Measurements from ENCODE around the gene KCNA5.

GRCh38 chr12:5043452-5044243 is at the start of gene KCNA5:
KCNA5 (plus strand) TSS chr12:5043879.
- RRBS, result 4% methylated on average over 19 of the region's 52 CpGs

- RRBS, result no CpG with 5 or more reads among the region's 10 CpGs
Observed at GRCh38 chr12:5046982-5047720, 3.5 kb downstream of the KCNA5 start.

DNA sequence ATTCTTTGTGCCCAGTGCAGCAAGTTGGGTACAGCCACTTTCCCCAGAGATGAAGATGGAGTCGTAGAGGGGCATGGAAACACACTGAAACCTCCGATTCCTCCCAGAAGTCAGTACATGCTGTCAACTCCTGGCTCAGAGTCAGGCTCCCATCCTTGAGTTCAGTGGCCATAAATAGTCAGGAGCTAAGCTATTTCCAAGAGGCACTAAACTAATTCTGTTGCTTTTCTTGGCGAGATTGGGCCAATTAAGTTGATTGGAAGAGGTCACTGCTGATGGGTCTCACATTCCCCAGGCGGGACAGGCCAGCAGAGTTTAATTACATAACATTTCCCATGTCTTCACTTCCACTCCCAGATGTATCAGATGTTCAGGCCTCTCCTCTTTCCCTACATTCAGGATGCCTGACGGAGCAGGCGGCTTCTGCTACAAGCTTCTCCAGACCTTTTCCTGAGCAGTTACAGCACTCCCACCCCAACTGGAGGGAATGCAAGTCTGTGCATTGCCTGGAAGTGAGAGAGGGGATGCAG is 5.2 kb downstream of the NTF3 start:
- RRBS, result no CpG with 5 or more reads among the region's 6 CpGs

GRCh38 chr12:5437633-5438180 is 5.8 kb downstream of the NTF3 start:
- RRBS, result no CpG with 5 or more reads among the region's 11 CpGs

DNA sequence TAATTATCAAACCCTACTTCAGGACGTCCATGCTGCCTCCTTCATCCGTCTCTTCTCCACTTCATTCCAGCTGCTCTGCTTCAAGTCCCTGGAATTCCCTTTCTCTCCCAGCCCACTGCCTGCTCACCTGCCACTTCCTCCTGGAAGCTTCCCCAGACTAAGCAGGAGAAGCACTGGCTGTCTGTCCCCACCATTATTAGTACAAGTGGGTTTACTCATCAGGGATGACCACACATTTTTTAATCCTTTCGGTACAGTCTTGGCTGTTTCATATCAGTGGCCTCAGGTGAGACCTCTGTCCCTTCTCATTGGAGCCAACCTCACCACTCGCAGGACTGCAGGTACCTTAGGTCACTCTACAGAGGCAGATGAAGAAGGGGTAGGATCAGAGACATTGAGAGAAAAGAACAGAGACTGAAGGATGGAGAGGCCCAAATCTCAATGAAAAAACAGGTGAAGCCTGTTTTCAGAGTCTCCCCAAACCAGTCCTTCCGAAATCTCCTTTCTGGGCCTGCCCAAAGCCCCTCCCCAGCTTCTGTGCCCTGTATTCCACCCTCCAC is 18.0 kb downstream of the ANO2 start:
- RRBS, result no CpG with 5 or more reads among the region's 5 CpGs

DNA sequence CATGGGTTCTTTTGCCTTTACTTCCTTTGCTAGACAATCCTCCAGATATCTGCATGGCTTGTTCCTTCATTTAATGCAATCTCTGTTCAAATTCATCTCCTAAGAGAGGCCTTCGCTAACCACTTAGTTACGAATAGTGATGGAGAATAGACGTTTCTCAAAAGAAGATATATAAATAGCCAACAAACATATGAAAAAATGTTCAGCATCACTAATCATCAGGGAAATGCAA is 2.5 kb downstream of the ANO2 start:
- RRBS, result no CpG with 5 or more reads among the region's 3 CpGs

GRCh38 chr12:5967874-5968409 is 22.9 kb upstream of the ANO2 start:
- RRBS, result no CpG with 5 or more reads among the region's 14 CpGs

- RRBS, result no CpG with 5 or more reads among the region's 33 CpGs
Observed at GRCh38 chr12:6056254-6056906, 68.1 kb downstream of the VWF start.

GRCh38 chr12:6120807-6121587 is 3.5 kb downstream of the VWF start:
- RRBS, result 59% methylated on average over 3 of the region's 20 CpGs

GRCh38 chr12:6140892-6141455 is 16.5 kb upstream of the VWF start:
- RRBS, result no CpG with 5 or more reads among the region's 6 CpGs

GRCh38 chr12:6154876-6155439 is 30.5 kb upstream of the VWF start:
- RRBS, result no CpG with 5 or more reads among the region's 14 CpGs

DNA sequence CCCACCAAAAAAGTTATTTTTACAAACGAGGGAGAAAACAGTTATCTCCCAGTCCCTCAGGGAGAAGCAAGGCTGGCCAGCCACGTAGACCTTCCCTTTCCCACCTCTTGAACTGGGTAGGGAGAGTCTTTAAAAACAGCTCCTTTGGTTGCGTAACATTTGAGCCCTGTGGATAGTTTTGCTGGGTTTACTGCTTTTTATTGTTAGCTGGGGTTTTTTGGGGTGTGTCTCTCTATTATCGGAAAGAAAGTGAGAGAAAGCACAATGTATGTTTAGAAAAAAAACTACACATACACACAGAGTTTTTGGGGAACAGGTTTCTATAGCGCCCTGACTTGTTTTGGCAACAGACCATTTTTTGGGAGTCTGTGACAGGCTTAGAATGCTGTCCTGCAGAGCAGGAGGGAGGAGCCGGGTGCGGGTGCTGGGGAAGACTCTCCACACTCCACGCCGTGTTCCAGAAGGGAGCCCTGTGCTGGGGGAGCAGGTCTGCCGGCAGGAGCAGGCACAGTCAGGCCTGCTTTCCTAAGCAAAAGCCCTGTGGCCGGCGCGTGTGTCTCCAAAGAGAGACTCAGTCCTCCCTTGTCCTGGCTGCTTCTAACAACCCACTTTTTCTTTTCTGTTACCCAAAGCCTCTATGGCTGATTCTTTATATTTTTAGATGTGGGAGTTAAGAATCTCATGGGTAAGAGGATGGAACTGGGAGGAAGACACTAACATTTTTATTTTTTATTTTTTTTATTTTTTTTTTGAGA is 26.4 kb downstream of the CD9 start:
- RRBS, result 9% methylated on average over 4 of the region's 13 CpGs

- RRBS, result no CpG with 5 or more reads among the region's 4 CpGs
Observed at GRCh38 chr12:6277161-6277525, 33.3 kb upstream of the PLEKHG6 start.

DNA sequence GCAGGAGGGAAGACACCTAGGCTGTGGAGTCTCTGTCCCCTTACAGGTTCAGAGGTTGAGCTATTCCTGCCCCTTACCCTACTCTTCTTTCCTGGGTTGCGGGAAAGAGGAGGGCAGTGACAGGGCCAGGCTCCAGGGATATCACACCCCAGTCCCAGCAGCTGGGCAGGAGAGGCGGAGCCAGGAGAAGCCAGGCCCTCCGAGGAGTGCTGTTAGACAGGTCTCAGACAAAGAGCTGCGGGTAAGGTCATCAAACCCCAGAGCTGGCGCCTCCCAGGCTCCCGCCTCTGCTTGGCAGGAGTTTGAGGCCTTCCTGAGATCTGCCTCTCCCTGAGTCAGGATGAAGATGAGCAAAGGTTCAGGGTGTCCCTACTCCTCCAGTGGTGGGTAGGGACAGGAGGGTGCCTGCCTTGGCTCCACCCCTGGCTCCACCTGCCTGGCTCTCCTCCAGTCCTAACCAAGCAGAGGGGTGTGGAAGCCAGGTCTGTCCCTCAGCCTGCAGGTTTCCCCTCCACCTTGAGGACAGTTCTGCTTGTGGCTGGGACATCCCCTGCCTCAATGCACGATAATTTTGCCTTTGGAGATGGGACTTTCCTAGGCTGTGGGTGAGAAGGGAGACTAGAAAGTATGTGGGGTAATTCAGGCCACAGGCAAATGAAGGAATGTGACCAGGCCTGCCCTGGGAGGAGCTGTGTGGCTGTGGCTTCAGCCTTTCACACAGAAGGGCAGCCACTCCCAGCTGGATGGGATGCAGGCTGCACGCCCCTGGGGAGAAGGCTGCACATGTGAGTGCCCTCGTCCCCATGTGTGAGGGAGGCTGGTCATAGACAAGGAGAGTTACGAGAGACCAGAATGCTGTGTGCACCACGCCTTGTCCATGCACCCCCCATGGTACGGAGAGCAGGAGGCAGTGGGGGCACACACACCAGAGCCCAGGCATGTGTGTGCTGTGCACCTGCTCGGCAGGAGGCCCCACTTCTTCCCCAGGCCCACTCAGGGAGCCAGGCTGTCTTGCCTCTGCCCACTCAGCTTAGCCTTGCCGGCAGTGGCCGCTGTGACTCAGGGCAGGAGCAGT is 2.3 kb downstream of the PLEKHG6 start:
- RRBS, result no CpG with 5 or more reads among the region's 15 CpGs

DNA sequence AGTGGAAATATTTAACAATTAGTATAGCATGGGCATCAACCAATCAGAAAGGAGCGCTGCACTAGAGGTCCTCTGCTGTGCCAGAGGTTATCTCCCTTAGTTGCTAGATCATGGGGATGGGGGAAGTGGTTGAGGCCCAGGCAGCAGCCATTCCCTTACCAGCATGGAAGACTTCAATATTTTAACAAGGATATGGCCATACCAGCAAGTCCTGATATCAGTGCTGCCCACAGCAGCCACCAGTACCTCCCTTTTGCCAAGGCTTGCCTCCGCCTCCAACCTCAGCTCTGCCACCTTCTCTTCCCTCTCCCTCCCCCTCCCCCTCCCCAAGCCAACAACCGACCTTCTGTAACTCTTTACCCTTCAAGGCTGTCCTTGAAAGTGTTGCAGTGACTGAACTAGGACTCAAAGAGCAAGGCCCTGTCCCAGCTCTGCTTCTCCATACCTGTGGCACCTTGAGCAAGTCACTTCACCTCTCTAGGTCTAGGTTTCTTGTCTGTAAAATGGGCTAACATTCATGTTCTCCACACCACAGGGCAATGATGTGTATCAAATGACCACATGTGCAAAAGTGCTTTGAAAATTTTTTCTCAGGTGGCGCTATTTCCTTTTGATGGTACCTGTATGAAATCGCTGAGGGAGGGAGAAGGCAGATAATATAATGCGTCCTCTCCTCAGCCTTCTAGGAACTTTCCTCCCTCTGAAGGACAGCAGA is 14.5 kb downstream of the PLEKHG6 start:
- RRBS, result no CpG with 5 or more reads among the region's 6 CpGs

- RRBS, result no CpG with 5 or more reads among the region's 8 CpGs
Observed at GRCh38 chr12:6338915-6339726, 2.8 kb downstream of the TNFRSF1A start.

GRCh38 chr12:6372376-6373401 is 2.7 kb downstream of the SCNN1A start:
- RRBS, result no CpG with 5 or more reads among the region's 19 CpGs

DNA sequence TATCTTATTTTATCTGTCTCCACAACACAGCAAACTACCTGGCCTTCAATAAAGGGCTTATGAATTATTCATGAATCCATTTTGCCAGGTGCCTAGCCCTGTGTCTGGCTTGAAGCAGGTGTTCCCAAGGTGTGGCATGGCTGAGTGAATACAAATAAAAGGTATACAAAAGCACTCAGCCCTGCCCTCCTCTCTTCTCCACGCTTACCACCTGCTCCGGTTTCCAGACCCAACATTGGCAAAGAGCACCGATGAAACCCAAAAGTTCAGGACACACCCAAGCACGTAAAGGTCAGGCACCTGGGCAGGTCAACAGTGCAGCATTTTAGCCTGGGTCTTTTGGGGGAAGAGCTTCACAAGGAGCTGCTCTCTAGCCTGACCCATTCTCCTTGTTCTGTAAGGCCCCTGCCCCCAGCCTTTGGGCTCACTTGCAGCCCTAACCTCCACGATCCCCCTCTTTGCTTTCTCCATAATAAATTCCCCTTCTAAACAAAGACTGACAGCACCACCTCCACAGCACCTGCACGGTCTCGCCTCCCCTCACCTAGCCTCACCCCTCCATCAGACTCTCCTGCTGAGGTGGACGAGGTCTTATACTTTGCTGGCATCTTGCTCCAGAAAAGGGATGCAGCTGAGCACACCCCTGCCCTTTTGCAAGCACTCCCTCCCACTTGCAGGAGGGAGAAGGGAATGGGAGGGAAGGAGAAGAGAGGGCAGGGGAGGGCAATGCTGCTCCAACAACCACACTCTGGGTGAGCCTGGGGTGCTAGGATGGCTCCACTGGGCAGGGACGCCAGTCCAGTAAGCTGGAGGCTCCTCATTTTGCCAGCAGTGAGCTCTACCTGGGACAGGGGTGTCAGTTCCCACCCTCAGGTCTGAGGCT is 1.7 kb downstream of the SCNN1A start:
- RRBS, result no CpG with 5 or more reads among the region's 9 CpGs

DNA sequence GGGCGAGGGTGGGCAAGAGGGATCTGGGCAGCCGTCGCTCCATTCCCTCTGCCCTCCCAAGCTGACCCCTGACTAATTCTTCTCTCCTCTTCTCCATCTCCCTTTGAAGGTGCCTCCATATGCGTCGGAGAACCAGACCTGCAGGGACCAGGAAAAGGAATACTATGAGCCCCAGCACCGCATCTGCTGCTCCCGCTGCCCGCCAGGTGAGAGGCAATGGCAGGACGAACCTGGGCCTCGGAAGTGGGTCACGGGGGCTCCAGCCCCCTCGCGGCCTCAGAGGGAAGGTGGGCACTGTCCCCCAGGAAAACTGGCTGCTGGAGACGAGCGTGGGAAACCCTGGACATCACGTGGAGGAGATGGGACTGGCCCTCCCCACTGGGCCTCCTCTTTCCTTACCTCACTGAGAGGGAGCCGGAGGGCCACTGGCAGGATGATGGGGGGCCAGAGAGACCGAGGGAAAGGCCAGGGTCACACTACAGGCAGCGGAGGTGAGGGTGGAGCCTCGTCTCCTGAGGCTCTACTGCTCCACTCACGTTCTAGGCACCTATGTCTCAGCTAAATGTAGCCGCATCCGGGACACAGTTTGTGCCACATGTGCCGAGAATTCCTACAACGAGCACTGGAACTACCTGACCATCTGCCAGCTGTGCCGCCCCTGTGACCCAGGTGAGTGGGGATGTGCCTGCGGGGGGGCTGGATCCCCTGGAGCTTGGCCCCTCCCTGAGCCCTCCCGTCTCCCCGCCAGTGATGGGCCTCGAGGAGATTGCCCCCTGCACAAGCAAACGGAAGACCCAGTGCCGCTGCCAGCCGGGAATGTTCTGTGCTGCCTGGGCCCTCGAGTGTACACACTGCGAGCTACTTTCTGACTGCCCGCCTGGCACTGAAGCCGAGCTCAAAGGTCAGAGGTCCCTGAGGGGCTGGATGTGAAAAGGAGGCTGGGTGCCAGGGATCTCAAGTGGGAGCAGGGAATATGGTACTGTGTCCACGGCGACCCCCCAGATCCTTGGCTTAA is 824 bp downstream of the LTBR start:
- RRBS, result no CpG with 5 or more reads among the region's 39 CpGs

GRCh38 chr12:6388222-6388881 is 4.4 kb downstream of the LTBR start:
- RRBS, result 78% methylated on average over 2 of the region's 10 CpGs